Esophagus muscularis mucosa (tissue), 4 donors: ENCODE measurements around a stretch of chr20.

DNA sequence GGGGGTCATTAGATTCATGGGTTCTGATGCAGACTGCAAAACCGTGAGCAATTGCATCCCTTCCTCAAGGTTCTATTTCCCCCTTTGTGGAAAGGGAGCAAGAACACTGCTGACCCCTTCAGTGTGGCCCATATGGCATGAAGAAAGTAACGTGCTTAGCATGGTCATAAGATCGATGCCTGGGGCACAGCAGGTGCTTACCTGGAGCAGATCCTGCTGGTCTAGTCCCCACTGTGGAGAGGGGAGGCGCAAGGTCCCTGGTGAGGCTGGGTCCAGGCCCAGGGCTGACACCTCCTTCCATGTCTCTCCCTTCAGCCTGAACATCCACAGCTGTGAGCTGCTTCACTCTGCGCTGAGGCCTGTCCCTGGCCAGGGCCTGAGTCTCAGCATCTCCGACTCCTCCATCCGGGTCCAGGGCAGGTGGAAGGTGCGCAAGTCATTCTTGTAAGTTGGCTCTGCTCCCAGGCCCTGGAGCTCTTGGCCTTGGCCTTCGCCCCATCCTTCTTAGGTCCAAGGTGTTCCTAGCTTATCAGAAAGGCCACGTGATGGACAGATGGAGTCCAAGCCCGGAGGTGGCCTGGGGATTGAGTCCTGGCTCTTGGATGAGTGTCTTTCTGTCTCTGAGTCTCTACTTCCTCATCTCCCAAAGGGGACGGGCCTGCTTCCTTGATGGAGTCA is 4.4 kb downstream of the LBP start:
- PRO-cap = no peak
- RAMPAGE, long total RNA, 4 experiments = no peak in any of the 4 experiments

DNA sequence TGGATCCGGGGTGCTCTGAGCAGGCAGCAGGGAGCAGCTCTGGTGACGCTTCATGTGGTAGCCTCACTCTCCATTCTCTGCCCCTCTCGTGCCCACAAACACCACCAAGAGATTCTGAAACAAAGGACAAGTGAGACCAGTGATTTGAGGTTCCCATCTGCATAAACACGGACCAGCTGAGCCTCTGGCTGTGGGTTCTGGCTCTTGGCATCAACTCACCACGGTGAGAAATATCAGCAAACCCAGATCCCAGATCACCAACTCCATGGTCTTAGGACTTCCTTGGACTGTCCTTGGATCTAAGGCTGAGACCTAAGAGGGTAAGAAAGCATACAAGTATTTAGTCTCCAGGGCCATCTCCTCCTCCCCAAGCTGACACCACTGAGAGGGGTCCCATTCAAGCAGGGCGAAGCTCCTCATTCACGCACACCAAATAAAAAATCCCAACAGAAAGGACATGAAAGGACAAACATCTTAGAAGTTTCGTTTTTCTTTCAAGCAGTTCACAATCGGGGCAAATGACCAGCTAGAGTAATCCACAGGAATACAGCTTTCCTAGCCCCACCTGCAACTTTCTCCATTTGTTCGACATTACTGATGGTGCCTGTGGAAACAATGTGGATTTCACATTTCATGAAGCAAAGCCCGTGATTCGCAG is 51.7 kb upstream of the RALGAPB start:
- PRO-cap = no peak
- RAMPAGE, long total RNA, 4 experiments = no peak in any of the 4 experiments

GRCh38 chr20:38499380-38499914 is 26.8 kb downstream of the RALGAPB start:
- PRO-cap = no peak
- RAMPAGE, long total RNA, 4 experiments = no peak in any of the 4 experiments

DNA sequence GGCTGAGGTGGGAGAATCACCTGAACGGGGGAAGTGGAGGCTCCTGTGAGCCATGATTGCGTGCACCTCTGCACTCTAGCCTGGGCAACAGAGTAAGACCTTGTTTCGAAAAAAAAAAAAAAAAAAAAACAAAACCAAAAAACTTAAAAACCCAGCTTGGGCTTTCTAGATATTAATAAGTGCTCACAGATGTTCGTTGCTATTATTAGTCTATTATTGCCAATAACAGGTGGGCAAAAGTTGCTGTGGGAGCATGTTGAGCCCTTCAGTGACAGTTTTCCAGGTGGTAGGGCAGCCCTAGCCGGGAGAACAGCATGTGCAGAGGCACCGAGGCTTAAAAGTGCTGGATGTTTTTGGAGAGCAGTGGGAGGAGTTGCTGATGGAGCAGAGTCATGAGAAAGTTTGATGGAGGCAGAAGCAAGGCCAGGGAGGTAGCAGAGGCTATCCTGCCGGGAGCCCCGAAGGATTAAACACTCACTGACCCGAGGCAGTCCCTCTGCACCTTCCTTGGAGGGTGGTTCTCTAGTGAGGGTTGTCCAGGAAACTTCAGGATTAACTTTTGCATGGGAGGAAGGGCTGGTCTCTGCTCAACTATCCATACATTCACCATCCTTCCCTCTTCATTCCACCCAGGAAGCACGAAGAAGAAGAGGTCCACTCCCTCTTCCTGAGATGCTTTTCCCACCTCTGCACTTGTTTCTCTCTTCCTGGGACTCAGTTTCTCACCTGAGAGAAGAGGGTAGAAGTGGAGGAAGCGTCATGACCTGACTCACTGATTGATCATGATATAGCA is 4.6 kb downstream of the PPP1R16B start:
- PRO-cap = no peak
- RAMPAGE, long total RNA, 4 experiments = no peak in any of the 4 experiments

- PRO-cap = no peak
- RAMPAGE, long total RNA, 4 experiments = no peak in any of the 4 experiments
Observed at GRCh38 chr20:38818222-38818697, 12.8 kb downstream of the PPP1R16B start.

DNA sequence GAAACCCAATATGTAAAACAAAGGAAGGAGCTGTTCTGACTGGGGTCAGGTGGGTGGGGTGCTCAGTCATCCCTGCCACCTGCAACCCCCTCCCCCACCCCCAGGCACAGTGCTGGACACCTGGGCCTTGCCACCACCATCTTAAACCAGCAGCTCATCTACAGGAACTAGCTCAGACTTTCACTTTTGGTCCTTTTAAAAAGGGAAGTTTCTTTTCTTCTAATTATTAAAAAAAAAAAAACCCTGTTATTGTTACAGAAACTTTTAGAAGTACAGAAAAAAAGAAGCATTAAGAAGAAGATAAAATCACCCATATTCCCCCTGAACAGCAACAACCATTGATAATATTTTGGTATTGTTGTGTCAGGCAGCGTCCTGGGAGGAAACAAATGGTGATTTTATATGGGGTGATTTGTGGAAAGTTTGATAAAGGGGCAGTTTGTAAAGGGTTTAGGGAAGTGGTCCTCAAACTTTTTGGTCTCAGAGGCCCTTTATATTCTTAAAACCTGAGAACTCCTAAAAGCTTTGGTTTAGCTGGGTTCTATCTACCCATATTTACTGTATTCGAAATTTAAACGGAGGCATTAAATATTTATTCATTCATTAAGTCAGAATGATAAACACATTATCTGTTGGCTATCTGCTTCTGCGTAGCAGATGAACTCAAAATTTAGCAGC is 37.2 kb downstream of the PPP1R16B start:
- PRO-cap = no peak
- RAMPAGE, long total RNA, 4 experiments = no peak in any of the 4 experiments

GRCh38 chr20:38857740-38858313 is 52.3 kb downstream of the PPP1R16B start:
- PRO-cap = no peak
- RAMPAGE, long total RNA, 4 experiments = no peak in any of the 4 experiments

DNA sequence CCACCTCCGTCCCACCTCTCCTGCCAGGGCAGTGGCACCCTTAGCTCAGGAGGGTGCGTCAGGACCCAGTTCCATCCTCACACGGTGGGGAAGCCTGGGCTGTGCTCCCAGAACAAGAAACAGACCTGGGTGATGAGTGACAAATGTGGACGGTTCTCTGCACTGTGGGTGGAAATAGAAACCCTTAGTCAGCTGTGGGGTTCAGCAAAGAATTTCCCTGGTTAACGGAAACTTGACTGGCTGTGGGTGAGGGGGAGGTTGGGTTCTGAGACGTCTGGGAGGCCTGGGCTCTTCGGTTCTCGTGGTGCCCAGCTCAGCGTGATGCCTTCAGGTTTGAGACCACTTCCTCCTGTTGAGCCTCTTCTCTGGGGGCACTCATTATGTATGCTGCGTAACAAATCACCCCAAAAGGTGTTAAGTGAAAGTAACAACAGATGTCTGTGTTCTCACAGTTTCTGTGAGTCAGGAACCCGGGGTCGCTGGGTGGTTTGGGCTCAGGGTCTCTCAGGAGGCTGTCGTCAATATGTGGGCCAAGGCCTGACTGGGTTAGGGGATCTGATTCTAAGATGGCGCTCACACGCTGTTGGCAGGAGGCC is 53.1 kb upstream of the FAM83D start:
- PRO-cap = no peak
- RAMPAGE, long total RNA, 4 experiments = no peak in any of the 4 experiments

GRCh38 chr20:38961307-38961919 is 731 bp upstream of the DHX35 start:
- PRO-cap = no peak
- RAMPAGE, long total RNA, 4 experiments = no peak in any of the 4 experiments

DNA sequence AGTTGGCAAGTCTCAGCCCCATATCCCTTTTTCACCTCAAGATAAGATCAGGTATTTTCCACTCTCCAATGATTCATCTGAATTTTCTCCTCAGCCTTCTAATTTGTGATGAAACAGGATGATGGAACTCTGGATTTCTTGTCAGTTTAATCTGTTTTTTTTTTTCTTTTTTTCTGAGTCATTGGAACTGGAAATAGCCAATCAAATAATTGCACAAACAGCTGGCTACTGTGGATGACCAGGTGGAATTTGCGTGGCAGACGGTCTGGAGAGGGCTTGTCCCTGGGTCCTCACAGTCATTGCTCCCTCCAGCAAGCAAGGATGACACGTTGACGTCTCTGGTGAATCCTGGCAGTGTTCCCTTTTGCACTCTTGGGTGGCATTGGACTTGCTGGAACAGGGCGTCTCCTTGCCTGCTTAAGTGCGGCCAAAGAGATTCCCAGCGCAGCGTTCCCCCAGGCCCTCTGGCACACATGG is 80.4 kb downstream of the DHX35 start:
- PRO-cap = unidirectional peak, plus-strand start at position 259 of the sequence
- RAMPAGE, long total RNA, 4 experiments = no peak in any of the 4 experiments

GRCh38 chr20:39890547-39891109 is 798.4 kb downstream of the MAFB start:
- PRO-cap = no peak
- RAMPAGE, long total RNA, 4 experiments = no peak in any of the 4 experiments

- PRO-cap = no peak
- RAMPAGE, long total RNA, 4 experiments = no peak in any of the 4 experiments
Observed at GRCh38 chr20:40498055-40498755, 190.8 kb downstream of the MAFB start.

- PRO-cap = no peak
- RAMPAGE, long total RNA, 4 experiments = no peak in any of the 4 experiments
Observed at GRCh38 chr20:40550982-40551720, 137.9 kb downstream of the MAFB start.

DNA sequence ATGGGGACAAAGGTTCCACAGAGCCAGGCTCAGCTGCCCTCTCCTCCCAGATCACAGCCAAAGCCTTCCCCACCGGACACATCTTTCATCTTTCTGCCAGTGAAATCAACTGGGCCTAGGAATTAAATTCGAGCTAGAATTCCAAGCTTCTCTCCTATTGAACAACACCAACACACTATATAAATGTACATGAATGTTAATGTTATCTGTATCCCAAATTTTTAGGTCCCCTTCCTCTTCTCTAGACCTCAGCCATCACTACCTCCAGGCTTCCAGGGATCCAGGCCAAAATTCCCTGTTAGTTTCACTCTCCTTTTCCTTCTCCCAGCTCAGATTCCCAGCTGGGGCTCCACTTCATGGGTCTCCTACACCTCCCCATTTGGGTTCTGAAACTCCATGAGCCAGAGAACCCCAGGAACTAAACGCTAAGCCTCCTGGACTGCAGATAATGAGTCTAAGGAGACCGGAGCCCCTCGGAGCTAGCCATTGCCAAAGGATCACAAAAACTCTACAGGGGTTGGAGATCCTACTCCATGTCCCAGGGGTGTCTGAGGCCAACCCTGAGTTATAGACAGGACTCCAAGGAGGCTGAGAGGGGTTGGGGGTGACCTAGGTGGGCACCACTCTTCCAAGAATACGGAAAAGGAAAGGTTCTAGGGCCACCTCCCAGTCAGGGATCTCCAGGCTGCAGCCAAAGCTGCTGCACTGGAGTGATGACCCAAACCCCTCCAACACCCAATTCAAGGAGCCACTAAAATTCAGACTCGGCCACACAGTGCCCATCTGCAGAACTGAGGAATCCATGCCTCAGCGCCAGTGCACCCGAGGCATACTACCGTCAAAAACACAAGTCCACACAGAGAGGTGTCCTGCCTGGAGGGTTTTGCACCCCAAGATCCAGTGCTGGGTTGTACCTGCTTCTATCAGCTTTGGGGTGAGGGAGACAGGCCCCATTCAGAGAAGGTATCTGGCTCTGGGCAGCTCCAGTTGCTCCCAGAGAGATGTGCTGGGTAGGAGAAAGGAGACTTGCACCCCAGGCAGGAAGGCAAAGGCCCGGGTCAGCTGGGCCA is 4.3 kb downstream of the MAFB start:
- PRO-cap = unidirectional peak, plus-strand start at position 49 of the sequence
- RAMPAGE, long total RNA, 4 experiments = start-site peak on the minus strand in 1 of 4 experiments, centred at position 393 of the sequence, 7 reads per replicate

DNA sequence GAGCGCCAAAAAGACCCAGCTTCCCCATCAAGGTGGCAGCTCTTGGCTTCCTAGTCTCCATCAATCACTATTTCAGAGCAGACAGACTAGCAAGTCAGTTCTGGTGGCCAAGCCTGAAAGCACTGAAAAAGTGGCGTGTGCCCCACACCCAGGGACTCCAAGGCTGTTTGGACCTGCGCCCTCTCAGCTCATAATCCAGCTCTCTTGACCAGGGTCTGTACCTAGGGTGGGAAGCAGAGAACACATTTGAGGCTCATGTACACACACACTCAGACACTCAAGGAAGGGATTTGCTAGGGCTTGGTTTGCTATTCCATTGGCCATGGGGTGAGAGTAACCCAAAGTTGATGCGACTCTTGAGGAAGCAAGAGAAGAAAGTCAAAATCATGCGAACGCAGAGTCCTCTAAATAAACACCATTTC is 3.6 kb downstream of the MAFB start:
- PRO-cap = no peak
- RAMPAGE, long total RNA, 4 experiments = no peak in any of the 4 experiments

- PRO-cap = bidirectional peak, plus-strand start at chr20:40689397, minus-strand start at chr20:40689236; bidirectional peak, plus-strand start at chr20:40689630, minus-strand start at chr20:40689638; bidirectional peak, plus-strand start at chr20:40690220, minus-strand start at chr20:40690103
- RAMPAGE, long total RNA, 4 experiments = no peak in any of the 4 experiments
Observed at GRCh38 chr20:40689340-40690367, 618 bp upstream of the MAFB start.

DNA sequence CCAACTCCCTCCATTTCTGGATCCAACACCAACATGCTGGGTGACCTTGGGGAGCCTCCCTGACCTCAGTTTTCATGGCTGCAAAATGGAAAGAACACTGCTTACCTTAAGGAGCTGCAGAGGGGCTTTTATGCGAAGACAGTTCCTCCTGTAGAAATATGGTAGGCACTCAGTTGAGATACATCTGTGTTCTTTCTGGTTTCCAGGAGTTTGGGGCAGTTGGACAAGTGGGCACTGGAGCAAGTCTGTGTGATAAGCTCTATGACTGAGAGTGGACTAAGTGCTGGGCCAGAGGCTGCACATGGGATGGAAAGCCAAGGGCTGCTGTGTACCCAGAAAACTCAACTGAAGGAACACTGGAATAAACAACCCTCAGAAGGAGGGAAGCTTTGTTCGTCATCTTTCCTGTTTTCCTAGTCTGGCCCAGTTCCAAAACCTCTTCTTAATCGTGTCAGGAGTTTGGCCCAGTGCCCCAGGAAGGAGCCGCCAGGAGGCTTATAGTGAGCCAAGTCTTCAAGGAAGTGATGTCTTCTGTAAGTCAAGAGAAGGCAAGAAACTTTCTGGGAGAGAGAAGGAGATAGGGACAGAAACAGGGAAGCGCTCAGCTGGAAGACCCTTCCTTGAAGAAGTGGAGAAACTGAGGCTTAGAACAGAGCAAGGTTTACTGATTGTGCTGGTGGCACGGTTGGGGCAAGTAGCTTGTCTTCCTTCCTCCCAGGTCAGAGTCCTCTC is 23.3 kb upstream of the TOP1 start:
- PRO-cap = bidirectional peak, plus-strand start at position 580 of the sequence, minus-strand start at position 347 of the sequence
- RAMPAGE, long total RNA, 4 experiments = no peak in any of the 4 experiments

- PRO-cap = no peak
- RAMPAGE, long total RNA, 4 experiments = no peak in any of the 4 experiments
Observed at GRCh38 chr20:41011274-41012224, 17.1 kb upstream of the TOP1 start.

GRCh38 chr20:41044261-41044731 is 15.7 kb downstream of the TOP1 start:
- PRO-cap = no peak
- RAMPAGE, long total RNA, 4 experiments = no peak in any of the 4 experiments

- PRO-cap = no peak
- RAMPAGE, long total RNA, 4 experiments = no peak in any of the 4 experiments
Observed at GRCh38 chr20:41077117-41077891, 48.7 kb downstream of the TOP1 start.